Myometrial cell (primary cell): ENCODE measurements around the genes DCUN1D4, CHIC2, KDR and PDCL2.

DNA sequence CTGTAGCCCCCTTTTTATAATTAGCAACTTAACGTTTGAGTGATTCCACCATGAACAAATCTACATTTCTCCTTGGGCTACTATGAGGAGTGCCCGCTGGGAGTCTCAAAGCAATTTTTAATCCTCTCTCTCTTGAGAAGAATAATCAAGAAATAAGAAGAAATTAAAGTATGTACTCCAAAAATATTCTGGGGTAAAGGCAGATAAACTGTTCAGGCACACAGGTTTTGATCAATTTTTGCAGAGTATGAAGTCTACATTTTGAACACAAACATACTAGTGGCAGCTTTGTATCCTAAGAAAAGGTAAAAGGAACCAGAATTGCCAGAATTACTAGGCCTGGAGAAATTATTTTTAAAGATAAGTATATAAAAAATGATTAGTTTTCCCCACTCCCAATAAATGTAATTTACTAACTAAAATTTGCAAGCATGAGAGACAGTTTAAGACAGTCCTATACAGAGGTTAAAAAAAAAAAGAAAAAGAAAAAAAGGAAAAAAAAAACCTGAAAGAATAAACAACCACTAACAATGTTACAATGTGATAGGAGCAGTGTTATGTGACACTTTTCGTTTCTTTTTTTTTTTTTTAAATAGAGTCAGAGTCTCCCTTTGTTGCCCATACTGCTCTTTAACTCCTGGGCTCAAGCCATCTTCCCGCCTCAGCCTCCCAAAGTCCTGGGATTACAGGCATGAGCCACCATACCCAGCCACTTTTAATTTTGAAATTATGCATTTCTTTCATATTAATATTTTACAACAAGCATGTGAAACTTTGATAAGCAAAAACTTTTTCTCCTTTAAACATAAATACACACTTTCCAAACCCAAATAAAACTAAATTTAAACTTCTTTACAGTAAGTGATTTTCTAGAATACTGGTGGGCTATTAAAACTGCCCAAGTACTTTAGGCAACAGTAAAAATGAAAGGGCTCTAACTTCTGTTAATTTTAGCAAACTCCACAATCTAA is 4.2 kb downstream of the FRYL start:
- RAMPAGE, long total RNA = no peak

DNA sequence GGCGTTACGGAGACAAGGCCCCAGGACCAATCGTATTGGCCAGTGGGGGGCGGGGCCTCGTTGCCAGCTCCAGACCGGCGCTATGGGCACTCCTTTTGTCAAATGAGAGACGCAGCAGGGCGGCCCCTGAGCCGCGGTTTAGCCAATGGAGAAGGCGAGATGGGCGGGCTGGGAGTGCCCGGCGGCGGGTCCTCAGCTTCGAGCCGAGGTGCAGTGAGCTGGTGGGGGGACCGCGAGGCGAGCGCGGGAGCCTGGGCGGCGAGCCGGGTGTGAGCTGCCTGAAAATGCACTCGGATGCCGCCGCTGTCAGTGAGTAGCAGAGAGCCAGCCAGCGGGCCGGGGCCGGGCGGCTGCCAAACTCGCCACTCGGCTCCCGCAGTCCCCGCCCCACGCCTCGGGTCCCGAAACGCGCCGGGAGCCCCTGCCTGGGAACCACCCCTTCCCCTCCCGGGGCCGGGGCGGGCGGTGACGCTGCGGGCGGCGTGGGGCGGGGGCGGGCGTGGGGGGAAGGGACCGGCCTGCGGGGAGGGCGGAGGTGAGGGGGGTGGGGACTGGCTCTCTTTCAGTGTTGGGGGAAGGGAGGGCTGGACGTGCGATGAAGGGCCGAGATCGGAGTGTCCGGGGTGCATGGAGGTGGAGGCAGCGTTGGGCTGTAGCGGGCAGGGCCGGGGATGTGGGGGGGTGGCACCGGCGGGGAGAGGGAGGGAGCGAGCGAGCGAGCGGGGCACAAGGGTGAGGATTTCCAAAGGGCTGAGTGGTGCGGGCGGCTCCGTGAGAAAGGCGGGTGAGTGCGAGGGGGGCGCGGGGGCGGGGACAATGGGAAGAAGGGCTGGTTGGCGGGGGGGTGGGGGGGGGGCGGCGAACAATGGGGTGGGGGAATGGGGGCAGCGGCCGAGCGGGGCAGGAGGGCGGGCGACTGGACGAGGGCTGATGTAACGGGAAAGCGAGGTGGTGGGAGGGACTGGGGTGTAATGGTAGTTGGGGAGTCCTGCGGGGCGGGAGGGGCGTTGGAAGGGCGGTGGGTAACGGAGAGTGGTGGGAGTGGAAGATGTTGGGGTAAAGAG is at the start of gene DCUN1D4:
DCUN1D4 (plus strand) TSS at position 195 of the 1,064 bp plus-strand sequence.
- RAMPAGE, long total RNA = start-site peak on the plus strand centred at position 190 of the sequence, 57 bp wide, 117 and 236 reads in 2 replicates

DNA sequence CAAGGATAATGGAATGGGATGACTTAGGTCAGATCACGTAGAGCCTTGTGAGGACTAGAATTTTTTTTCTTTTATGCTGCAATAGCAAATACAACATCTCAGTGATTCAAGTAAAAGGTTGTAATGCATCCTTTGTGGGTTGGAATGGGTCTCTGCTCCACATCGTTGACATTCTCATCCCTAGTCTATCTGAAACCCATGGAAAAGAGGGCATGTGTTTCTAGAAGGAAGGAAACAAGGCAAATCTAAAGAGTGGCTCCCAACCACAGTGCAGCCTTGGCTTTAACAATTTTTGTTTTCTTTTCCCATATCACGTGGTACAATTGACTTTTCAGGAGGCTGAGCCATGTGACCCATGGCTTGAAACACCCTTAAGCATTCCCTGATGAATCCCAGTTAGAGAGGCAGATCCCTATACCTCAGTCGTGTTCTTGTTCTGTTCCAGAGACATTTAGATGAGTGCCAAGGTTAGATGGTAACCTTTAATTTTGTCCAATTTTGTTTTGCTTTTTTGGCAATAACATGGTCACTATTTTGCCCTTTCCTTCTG is 12.8 kb downstream of the DCUN1D4 start:
- RAMPAGE, long total RNA = no peak

DNA sequence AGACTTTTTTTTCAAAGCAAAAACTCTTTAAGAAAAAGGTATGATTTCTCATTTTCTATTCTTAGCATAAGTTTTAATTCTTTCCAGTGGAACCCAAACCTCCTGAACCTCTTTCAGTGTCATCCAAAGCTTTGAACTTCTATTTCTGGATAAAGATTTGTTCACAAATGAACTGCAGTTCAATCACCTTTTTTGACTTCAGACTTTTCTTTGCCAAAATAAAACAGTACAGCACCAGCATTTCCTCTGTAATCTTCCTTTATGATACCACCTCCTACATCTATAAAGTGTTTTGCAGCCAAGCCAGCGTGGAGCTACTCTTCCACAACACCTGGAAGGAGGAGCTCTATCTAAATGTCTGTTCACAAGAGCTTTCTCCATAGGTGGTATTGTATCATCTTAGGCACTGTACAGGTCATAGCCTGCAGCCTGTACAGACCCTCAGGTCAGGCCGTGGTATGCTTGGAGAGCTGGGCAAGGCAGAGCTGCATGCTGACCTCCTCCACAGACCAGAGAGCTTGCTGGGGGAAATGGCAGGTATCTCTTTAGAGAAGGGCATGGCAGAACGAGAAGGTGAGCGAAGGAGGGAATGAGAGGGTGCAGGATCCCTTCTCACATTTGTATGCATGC is 22.1 kb downstream of the DCUN1D4 start:
- RAMPAGE, long total RNA = no peak

DNA sequence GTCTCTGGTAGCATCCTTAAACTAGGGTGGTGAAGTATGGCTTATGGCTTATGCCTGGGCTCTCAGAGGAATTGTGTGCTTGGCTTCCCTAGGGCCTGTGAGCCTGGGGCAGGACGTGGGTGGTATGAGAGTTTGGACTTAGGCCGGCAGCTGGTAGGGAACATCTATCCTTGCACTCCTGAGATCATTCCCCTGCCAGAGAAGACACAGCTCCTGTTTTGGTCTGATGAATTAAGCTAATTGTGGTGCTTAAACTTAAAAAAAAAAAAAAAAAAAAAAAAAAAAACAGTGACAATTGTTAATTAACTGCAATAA is 52.3 kb downstream of the DCUN1D4 start:
- RAMPAGE, long total RNA = no peak

- RAMPAGE, long total RNA = no peak
These were observed 2.4 kb downstream of the LRRC66 start for GRCh38 chr4:52017865-52018078.

DNA sequence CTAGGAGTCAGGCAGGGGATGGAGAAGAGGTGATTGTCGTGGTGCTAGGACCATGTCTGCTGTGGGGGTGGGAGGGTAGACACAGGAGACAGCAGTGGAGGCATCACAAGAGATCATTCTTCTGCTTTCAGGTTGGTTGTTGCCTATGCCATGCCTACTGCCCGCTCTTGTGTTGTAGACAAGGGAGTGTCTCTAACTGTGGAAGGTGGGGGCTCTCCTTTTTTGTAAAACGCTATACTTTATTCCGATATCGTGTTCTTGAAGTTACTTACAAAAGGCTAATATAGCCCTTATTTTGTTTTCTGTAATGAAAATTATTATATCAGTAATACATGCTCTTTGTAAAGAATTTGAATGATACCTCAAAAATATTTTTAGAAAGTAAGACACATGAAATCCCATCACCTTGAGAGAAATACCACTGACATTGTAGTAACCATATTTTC is 43.4 kb downstream of the ERVMER34-1 start:
- RAMPAGE, long total RNA = no peak

GRCh38 chr4:52946715-52947132 is 84.6 kb downstream of the RASL11B start:
- RAMPAGE, long total RNA = no peak

DNA sequence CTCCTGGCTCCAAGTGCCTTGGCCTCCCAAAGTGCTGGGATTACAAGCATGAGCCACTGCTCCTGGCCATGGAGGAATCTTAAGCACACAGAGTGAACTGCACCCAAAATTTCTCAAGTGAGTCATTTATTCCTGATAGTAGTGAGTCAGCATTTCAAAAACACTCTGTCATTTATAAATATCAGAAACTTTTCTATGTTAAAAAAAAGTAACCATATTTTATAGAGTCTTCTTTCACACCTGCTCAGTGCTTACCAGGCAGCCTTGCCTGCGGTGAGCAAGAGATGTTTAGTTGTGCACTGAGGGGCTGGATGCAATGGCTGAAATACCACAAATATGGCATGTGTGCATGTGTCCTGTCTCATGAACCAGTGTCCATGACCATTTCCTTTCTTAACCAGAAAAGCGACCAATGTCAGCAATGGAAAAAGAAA is 101.7 kb downstream of the FIP1L1 start:
- RAMPAGE, long total RNA = no peak

DNA sequence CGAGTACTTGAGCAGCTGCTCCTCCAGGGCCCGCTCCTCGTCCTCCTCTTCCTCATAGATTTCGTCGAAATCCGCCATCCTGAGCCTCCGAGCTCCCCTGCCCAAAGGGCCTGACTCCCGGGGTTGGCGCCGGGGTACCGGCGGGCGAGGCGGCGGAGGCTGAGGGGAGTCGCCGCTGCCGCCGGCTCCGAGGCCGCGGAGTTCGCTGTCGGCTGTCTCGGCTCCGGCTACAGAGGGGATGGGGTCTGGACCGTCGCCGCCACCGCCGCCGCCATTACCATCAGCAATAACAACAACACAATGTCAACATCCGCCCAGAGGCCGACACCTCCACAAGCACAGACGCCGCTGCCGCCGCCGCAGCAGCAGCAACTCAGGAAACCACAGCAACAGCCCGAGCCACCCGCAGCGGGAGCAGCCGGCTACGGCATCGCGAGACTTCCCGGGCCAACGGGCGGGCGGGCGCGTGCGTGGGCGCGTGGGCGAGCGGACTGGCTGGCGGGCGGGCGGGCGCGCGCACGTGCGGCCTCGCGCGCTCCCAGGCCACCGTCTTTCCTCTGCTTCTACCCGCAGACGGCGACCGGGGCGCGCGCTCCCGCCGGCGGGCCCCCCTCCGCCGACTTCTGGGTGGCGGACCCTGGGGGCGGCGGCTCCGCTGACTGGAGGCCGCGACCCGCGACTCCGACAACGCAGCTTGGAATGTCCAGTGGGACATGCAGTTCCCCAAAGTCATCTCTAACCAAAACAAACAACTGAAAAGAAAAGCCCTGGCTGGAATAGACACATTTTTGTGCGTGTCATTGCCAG is at the start of gene CHIC2:
CHIC2 (minus strand) TSS at position 383 of the 807 bp plus-strand sequence.
- RAMPAGE, long total RNA = no peak

DNA sequence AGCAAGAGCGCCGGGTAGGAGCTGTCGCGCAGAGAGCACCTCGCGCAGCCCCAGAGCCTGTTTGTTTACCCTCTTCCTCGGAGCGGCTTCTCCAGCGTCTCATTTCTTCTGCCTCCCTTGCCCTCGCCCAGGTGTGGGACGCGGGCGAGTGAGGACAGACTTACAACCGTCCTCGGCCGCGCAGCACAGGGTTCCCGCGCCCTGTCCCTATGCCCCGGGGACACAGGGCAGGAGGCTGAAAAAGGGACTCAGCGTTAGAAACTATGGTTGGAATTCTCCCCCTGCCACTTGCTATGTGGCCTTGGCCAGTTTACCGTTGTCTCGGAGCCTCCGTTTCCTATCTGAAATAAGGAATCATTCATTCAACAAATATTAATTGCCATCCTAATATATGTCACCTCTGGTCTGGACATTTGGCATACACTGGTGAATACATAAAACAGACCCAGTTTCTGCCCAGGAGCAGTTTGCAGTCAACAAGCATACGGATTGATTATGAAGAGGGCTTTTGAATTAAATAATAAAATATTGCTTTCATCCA is 7.7 kb upstream of the GSX2 start:
- RAMPAGE, long total RNA = no peak

DNA sequence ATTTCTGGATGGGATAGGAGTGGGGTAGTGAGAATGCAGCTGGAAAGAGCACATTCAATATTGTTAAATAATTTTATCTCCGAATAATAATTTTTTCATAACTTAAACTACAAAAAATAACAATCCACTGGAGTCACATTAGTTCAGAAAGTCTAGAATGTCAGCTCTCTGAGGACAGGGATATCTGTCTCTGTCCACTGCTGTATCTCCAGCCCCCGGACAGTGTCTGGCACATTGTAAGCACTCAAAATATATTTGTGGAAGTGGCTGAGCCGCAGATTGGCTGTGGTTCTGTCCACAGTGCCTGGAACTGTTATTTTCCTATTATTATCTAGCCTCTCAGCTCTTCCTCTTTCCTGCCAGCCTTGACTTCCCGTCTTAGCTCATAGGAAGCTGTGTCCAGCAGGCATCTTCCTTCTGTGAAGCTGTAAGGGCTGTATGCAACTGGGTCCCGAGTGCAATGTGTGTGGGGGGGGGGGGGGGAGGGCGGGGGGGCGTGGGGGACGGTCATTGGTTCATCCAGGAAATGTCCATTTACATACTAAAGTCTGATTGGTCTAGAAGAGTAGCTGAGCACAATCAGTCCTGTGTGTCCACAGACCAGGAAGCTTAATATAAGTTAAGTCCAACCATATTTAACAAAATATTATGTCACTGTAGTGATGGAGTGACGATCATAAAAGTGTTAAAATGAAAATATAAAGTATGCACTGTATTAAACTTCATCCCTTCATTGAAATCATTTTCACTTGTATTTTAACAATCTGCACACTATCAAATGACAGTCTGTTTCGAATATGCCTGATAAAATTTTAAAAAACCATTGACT is 210.7 kb downstream of the PDGFRA start:
- RAMPAGE, long total RNA = no peak

DNA sequence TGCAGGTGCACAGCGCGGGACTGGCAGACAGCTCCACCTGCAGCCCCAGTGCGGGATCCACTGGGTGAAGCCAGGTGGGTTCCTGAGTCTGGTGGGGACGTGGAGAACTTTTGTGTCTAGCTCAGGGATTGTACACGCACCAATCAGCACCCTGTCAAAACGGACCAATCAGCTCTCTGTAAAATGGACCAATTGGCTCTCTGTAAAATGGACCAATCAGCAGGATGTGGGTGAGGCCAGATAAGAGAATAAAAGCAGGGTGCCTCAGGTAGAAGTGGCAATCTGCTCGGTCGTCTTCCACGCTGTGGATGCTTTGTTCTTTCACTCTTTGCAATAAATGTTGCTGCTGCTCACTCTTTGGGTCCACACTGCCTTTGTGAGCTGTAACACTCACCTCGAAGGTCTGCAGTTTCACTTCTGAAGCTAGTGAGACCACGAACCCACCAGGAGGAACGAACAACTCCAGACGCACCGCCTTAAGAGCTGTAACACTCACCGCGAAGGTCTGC is 24.8 kb upstream of the KIT start:
- RAMPAGE, long total RNA = no peak

DNA sequence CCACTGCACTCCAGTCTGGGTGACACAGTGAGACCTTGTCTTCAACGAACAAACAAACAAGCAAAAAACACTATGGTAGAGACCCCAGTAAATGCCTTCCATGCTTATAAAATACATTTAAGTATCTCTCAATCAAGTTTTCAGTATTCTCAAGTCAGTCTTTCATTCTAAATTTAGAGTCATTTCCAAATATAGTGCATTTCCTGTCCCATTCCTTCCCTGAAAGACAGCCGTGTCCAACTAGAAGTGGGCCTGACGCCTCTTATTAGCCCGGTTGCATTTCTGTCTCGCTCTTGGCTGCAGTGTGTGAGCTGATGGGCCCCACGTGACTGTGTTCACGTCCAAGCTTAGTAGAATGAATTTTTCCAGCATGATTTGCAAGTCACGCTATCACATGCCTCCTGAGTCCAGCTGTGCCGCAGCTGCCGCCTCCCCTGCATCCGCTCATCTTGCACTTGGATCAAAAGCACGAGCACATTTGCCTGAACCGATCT is 126.2 kb downstream of the KIT start:
- RAMPAGE, long total RNA = no peak

GRCh38 chr4:55124934-55125913 is at the start of gene KDR:
TSS of gene KDR (minus strand) at chr4:55125595.
- RAMPAGE, long total RNA = no peak

- RAMPAGE, long total RNA = no peak
These were observed 57.8 kb downstream of the TMEM165 start for GRCh38 chr4:55453371-55454107.

DNA sequence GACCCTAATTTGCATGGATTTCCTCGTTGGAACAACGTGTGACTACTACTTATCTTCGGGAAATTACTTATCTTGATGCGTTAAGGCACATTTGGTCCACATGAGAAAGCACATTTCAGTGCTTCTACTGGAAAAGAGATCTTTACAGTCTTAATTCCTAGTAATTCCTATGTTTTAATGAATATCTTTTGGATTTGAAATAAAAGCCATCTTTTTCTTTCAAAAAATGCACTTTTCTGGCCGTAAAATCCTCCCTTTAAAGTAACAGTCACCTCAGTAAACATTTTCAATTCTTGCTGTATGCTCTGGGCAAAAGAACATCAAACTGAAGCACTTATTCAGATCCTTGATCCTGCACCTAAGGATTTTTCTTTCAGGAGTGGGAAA is 947 bp upstream of the CLOCK start:
- RAMPAGE, long total RNA = no peak

GRCh38 chr4:55591858-55592834 is at the start of gene PDCL2:
TSS of gene PDCL2 (minus strand) at chr4:55592245.
- RAMPAGE, long total RNA = no peak

DNA sequence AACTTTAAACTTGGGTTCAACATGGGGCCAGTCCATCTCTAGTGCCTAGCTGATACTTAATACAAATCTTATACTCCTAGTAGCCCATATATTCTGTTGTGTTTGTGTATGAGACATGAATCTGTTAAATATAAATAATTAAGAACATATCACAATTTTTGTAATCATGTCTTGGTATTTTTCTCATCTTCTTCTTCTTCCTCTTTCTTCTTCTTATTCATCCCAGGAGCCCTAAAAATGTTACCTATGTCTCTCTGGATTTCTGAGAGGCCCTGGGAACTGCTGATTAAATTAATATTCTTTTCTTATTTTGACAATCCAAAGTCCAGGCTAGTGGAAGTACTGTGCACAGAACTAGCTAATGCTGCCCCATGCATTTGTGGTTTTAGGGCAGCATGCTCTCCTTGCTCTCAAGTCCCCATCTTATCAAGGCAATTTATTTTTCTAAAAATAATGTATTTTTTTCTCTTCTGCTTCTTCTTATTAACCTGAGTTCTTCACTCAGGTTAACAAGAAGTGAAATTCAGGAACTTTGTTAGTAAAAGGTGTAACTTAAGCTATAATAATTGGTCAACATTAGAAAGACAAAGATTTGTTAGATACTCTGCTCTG is 1.6 kb upstream of the PDCL2 start:
- RAMPAGE, long total RNA = no peak

- RAMPAGE, long total RNA = no peak
These were observed 480 bp upstream of the NMU start for GRCh38 chr4:55636561-55636995.